GM12878 (cell line): ENCODE measurements around a stretch of chr3.

GRCh38 chr3:32414534-32414990, 22.9 kb downstream of the CMTM7 start:
- RAMPAGE, long total RNA = no peak
- RRBS, 2 experiments = no CpG with 5 or more reads among the region's 3 CpGs
CAGE:
- cytosol, long polyA minus RNA = no peak
- cytosol, long polyA plus RNA = no peak
- long polyA plus RNA = no peak
- nucleolus, long total RNA = no peak
- nucleus, long polyA plus RNA = no peak
- nucleus, long total RNA = no peak

DNA sequence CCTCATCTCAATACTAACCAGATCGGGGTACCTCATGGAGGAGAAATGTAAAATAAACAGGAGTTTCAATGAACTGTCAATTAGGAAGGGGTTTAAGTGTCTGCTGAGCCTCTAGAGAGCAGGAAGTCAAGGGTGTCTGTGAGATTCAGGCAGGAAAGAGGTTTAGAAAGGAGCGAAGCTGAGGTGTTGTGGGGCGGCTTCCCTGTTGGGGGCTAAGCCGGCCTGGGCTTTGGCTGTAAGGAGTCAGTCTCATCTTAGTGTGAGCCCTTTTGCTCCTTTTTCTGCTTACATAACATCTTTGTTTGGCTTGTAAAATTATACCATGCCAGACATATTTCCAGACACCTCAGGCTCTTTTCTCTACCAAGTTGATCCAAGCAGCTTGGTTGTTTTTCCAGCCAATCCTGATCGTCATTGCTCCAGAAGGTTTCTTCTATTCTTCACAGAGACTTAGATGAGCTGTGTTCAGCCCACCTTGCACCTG, 36.7 kb downstream of the CMTM7 start:
- RAMPAGE, long total RNA = no peak
- RRBS, 2 experiments = no CpG with 5 or more reads among the region's 5 CpGs
CAGE:
- cytosol, long polyA minus RNA = no peak
- cytosol, long polyA plus RNA = no peak
- long polyA plus RNA = no peak
- nucleolus, long total RNA = no peak
- nucleus, long polyA plus RNA = no peak
- nucleus, long total RNA = no peak

DNA sequence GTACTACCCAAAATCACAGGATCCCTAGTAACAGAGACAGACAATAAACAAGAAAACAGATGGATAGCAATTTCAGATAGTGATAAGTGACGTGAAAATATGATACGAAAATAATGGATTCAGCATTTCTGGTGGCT, 318 bp upstream of the CMTM6 start:
- RAMPAGE, long total RNA = no peak
- RRBS, 2 experiments = no CpG with 5 or more reads among the region's 2 CpGs
CAGE:
- cytosol, long polyA minus RNA = no peak
- cytosol, long polyA plus RNA = no peak
- long polyA plus RNA = no peak
- nucleolus, long total RNA = no peak
- nucleus, long polyA plus RNA = no peak
- nucleus, long total RNA = no peak

GRCh38 chr3:32556069-32557135, 14.3 kb downstream of the DYNC1LI1 start:
- RAMPAGE, long total RNA = no peak
- RRBS, 2 experiments = no CpG with 5 or more reads among the region's 6 CpGs
CAGE:
- cytosol, long polyA minus RNA = no peak
- cytosol, long polyA plus RNA = no peak
- long polyA plus RNA = no peak
- nucleolus, long total RNA = no peak
- nucleus, long polyA plus RNA = no peak
- nucleus, long total RNA = no peak

DNA sequence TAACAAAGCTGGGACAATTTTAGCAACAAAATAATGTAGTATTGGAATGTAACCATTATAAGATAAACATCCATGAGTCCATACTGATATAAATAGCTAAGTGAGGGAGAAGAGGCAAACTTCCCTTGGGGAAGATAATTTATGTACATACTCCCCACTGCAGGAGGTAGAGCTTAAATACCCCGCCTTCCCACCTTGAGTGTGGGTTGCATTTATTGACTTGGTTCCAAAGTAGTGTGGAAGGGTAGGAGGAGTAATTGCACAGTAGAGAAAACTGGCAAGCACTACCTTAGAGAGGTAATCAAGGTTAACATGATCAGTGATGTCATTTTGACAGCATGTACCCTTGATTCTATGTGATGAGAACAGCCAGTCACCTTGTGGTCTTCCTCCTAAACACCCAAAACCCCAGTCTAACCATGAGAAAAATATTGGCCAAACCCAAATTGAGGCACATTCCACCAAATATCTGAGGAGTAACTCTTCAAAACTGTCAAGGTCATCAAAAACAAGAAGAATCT, 924 bp upstream of the CNOT10 start:
- RAMPAGE, long total RNA = no peak
- RRBS, 2 experiments = no CpG with 5 or more reads among the region's 1 CpG
CAGE:
- cytosol, long polyA minus RNA = no peak
- cytosol, long polyA plus RNA = no peak
- long polyA plus RNA = no peak
- nucleolus, long total RNA = no peak
- nucleus, long polyA plus RNA = no peak
- nucleus, long total RNA = no peak

DNA sequence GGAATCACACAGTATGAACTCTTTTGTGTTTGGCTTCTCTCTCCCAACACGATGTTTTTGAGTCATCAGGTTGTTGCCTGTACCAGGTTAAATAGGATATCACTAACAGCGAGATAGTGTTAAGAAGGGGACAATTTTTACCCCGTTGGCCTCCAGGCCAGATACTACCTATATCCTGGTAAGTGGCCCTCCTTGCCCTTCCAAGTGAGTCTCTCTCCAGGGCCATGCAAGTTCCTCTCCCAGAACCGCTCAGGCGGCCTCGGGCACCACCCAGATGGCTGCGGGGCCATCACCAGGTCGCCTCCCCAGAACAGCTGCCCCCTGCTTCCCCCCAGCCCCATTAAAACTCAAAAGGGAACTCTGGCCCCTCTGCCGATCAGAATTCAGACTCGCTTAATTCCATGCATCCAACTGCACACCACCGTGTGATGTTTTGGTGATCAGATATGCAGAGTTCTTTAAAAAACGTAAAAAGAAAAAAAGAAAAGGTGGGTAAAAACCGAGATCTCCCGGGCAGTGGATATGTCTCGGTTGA, 2.0 kb upstream of the TRIM71 start:
- RAMPAGE, long total RNA = no peak
- RRBS, 2 experiments = no CpG with 5 or more reads among the region's 15 CpGs
CAGE:
- cytosol, long polyA minus RNA = no peak
- cytosol, long polyA plus RNA = no peak
- long polyA plus RNA = no peak
- nucleolus, long total RNA = no peak
- nucleus, long polyA plus RNA = no peak
- nucleus, long total RNA = no peak

GRCh38 chr3:32902834-32903405, 48.5 kb upstream of the CCR4 start:
- RAMPAGE, long total RNA = no peak
- RRBS, 2 experiments = no CpG with 5 or more reads among the region's 37 CpGs
CAGE:
- cytosol, long polyA minus RNA = no peak
- cytosol, long polyA plus RNA = no peak
- long polyA plus RNA = no peak
- nucleolus, long total RNA = no peak
- nucleus, long polyA plus RNA = no peak
- nucleus, long total RNA = no peak

GRCh38 chr3:32961017-32961750, 9.7 kb downstream of the CCR4 start:
- RAMPAGE, long total RNA = no peak
- RRBS, 2 experiments = no CpG with 5 or more reads among the region's 6 CpGs
CAGE:
- cytosol, long polyA minus RNA = no peak
- cytosol, long polyA plus RNA = no peak
- long polyA plus RNA = no peak
- nucleolus, long total RNA = no peak
- nucleus, long polyA plus RNA = no peak
- nucleus, long total RNA = no peak

GRCh38 chr3:33096363-33096950, 489 bp downstream of the GLB1 start:
- RAMPAGE, long total RNA = start-site peak on the minus strand at chr3:33096766-33096837, 128 and 96 reads in 2 replicates
- RRBS, 2 experiments = 1% methylated on average over 28 to 30 of the region's 48 CpGs
CAGE:
- cytosol, long polyA minus RNA = start-site peak on the minus strand at chr3:33096763-33096801, 157 reads
- cytosol, long polyA plus RNA = start-site peak on the minus strand at chr3:33096757-33096807, 161 and 74 reads in 2 replicates
- long polyA plus RNA = start-site peak on the minus strand at chr3:33096751-33096763, 47 and 49 reads in 2 replicates
- nucleolus, long total RNA = start-site peak on the minus strand at chr3:33096784-33096805, 59 reads
- nucleus, long polyA plus RNA = start-site peak on the minus strand at chr3:33096751-33096796, 32 and 64 reads in 2 replicates
- nucleus, long total RNA = no peak

GRCh38 chr3:33385637-33386176, 54.5 kb downstream of the UBP1 start:
- RAMPAGE, long total RNA = no peak
- RRBS, 2 experiments = no CpG with 5 or more reads among the region's 2 CpGs
CAGE:
- cytosol, long polyA minus RNA = no peak
- cytosol, long polyA plus RNA = no peak
- long polyA plus RNA = no peak
- nucleolus, long total RNA = no peak
- nucleus, long polyA plus RNA = no peak
- nucleus, long total RNA = no peak

GRCh38 chr3:33426372-33427198, 13.6 kb downstream of the UBP1 start:
- RAMPAGE, long total RNA = no peak
- RRBS, 2 experiments = no CpG with 5 or more reads among the region's 5 CpGs
CAGE:
- cytosol, long polyA minus RNA = no peak
- cytosol, long polyA plus RNA = no peak
- long polyA plus RNA = no peak
- nucleolus, long total RNA = no peak
- nucleus, long polyA plus RNA = no peak
- nucleus, long total RNA = no peak

- RAMPAGE, long total RNA = no peak
- RRBS, 2 experiments = no CpG with 5 or more reads among the region's 3 CpGs
CAGE:
- cytosol, long polyA minus RNA = no peak
- cytosol, long polyA plus RNA = no peak
- long polyA plus RNA = no peak
- nucleolus, long total RNA = no peak
- nucleus, long polyA plus RNA = no peak
- nucleus, long total RNA = no peak
These were observed 3.0 kb downstream of the UBP1 start for GRCh38 chr3:33436968-33437932.

GRCh38 chr3:33791603-33792125, 6.8 kb upstream of the PDCD6IP start:
- RAMPAGE, long total RNA = no peak
- RRBS, 2 experiments = no CpG with 5 or more reads among the region's 4 CpGs
CAGE:
- cytosol, long polyA minus RNA = no peak
- cytosol, long polyA plus RNA = no peak
- long polyA plus RNA = no peak
- nucleolus, long total RNA = no peak
- nucleus, long polyA plus RNA = no peak
- nucleus, long total RNA = no peak

GRCh38 chr3:33853627-33854176, 55.3 kb downstream of the PDCD6IP start:
- RAMPAGE, long total RNA = no peak
- RRBS, 2 experiments = no CpG with 5 or more reads among the region's 2 CpGs
CAGE:
- cytosol, long polyA minus RNA = no peak
- cytosol, long polyA plus RNA = no peak
- long polyA plus RNA = no peak
- nucleolus, long total RNA = no peak
- nucleus, long polyA plus RNA = no peak
- nucleus, long total RNA = no peak

GRCh38 chr3:34202964-34203427, 404.6 kb downstream of the PDCD6IP start:
- RAMPAGE, long total RNA = no peak
- RRBS, 2 experiments = no CpG with 5 or more reads among the region's 3 CpGs
CAGE:
- cytosol, long polyA minus RNA = no peak
- cytosol, long polyA plus RNA = no peak
- long polyA plus RNA = no peak
- nucleolus, long total RNA = no peak
- nucleus, long polyA plus RNA = no peak
- nucleus, long total RNA = no peak

DNA sequence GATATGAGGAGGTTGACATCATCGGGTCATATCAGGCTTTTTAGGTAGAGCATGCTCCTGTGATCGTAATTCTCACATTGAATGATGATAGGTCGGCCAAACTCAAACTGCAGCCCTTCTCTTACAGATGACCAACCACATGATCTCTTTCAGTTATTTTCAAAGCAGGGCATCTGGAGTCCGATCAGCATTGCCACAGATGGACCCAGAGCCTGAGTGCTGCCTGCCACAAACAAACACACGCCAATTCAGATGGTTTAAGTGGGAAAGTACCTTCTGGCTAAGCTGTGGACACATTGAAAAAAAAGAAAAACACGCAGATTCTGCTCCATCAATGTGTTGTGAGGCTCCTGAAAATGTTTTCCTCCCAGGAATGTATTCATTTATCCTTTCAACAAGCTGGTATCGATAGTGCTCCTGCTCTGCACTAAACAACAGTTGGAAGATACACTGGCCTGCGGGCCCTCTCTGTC, 31.1 kb downstream of the ARPP21 start:
- RAMPAGE, long total RNA = no peak
- RRBS, 2 experiments = no CpG with 5 or more reads among the region's 8 CpGs
CAGE:
- cytosol, long polyA minus RNA = no peak
- cytosol, long polyA plus RNA = no peak
- long polyA plus RNA = no peak
- nucleolus, long total RNA = no peak
- nucleus, long polyA plus RNA = no peak
- nucleus, long total RNA = no peak

GRCh38 chr3:35800714-35801316, 161.5 kb downstream of the ARPP21 start:
- RAMPAGE, long total RNA = no peak
- RRBS, 2 experiments = no CpG with 5 or more reads among the region's 1 CpG
CAGE:
- cytosol, long polyA minus RNA = no peak
- cytosol, long polyA plus RNA = no peak
- long polyA plus RNA = no peak
- nucleolus, long total RNA = no peak
- nucleus, long polyA plus RNA = no peak
- nucleus, long total RNA = no peak

GRCh38 chr3:36833211-36833770, 68.9 kb upstream of the DCLK3 start:
- RAMPAGE, long total RNA = no peak
- RRBS, 2 experiments = no CpG with 5 or more reads among the region's 10 CpGs
CAGE:
- cytosol, long polyA minus RNA = no peak
- cytosol, long polyA plus RNA = no peak
- long polyA plus RNA = no peak
- nucleolus, long total RNA = no peak
- nucleus, long polyA plus RNA = no peak
- nucleus, long total RNA = no peak

DNA sequence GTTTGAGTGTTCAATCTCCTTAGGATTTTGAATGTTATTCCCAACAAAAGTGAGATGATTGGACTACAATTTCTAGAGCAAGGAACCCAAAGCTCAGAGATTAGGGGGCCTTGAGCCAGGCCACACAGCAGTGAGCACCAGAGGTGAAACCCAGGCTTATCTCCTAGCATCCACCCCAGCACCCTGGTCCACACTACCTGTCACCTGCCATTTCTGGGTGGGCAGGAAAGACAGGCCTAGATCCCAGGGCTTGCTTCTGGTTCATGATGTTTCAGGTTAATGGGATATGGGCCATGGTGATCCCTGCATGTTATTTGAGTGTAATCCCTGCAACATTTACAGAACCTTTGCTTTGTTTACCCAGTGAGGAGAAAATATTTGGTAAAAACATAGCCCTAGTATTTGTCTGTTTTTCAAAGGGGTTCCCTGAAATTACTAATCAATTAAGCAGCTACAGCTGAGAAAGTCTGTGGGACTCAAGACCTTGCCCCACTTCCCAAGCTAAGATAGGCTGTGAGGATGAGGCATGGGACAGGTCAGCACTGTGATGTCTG, 11.4 kb downstream of the TRANK1 start:
- RAMPAGE, long total RNA = no peak
CAGE:
- cytosol, long polyA minus RNA = no peak
- cytosol, long polyA plus RNA = no peak
- long polyA plus RNA = no peak
- nucleolus, long total RNA = no peak
- nucleus, long polyA plus RNA = no peak
- nucleus, long total RNA = no peak

DNA sequence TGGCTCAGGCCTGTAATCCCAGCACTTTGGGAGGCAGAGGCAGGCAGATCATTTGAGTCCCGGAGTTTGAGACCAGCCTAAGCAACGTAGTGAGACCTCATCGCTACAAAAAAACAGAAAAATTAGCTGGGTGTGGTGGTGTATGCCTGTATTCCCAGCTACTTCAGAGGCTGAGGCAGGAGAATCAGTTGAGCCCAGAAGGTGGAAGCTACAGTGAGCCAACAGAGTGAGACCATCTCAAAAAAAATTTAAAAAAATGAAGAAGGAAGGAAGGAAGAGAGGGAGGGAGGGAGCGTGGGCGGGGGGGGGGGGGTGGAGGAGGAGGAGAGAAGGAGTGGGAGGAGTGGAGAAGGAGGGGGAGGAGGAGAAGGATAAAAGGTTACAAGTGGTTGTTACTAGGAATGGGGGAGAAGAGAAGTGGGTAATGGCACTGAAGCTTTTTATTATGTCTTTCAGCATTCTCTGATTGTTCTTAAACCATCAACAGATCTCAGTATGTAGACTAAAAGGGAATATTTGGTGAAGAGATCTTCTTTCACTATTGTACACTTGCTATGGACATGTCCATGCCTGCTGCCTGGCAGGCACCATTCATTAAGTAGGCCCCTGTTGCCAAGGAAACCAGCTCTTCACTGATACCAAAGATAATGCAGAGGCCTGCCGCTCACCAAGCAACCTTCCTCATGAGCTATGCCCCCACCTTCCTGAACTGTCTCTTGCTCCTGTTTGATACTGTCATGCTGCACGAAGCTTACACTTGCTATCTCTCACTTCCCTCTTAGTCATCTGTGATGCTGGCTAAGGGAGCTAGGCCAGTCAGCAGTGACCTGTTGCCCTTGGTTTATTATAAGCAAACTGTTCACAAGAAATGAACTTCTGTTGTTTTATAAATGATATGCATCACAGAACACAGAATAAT, 23.3 kb downstream of the EPM2AIP1 start:
- RAMPAGE, long total RNA = no peak
- RRBS, 2 experiments = no CpG with 5 or more reads among the region's 7 CpGs
CAGE:
- cytosol, long polyA minus RNA = no peak
- cytosol, long polyA plus RNA = no peak
- long polyA plus RNA = no peak
- nucleolus, long total RNA = no peak
- nucleus, long polyA plus RNA = no peak
- nucleus, long total RNA = no peak